PFSK-1 (cell line): ENCODE measurements around a stretch of chr1.

GRCh38 chr1:208081755-208082275, 162.4 kb downstream of the PLXNA2 start:
- RRBS, result 54% methylated on average over 4 of the region's 13 CpGs

GRCh38 chr1:208158731-208159116, 85.5 kb downstream of the PLXNA2 start:
- RRBS, result no CpG with 5 or more reads among the region's 5 CpGs

DNA sequence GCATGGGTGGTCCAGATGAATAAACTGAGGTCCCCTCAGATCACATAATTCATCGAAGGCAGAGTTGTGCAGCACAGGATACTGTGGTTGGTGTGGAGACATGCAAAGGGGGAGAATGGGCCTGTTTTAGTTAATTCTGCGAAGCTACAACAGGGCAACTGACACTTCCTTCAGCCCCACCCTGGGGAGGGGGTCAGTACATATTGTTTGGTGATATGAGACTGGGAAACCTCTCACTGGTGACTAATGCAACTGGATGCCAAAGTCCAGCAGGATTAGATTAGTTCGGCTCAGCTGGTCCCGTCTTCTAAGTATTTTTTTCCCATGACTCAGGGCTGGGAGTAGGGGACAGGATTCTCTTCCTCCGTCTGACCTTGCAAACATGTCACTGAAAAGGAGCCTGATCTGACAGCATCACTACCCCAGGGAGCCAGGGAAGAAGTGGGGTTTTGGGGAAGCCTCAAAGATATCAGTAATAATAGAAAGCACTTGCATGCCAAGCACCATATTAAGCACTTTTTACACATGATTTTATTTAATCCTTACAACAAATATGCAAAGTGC, 42.9 kb downstream of the PLXNA2 start:
- RRBS, result no CpG with 5 or more reads among the region's 5 CpGs

GRCh38 chr1:208245219-208245669, 1.1 kb upstream of the PLXNA2 start:
- RRBS, result no CpG with 5 or more reads among the region's 20 CpGs

DNA sequence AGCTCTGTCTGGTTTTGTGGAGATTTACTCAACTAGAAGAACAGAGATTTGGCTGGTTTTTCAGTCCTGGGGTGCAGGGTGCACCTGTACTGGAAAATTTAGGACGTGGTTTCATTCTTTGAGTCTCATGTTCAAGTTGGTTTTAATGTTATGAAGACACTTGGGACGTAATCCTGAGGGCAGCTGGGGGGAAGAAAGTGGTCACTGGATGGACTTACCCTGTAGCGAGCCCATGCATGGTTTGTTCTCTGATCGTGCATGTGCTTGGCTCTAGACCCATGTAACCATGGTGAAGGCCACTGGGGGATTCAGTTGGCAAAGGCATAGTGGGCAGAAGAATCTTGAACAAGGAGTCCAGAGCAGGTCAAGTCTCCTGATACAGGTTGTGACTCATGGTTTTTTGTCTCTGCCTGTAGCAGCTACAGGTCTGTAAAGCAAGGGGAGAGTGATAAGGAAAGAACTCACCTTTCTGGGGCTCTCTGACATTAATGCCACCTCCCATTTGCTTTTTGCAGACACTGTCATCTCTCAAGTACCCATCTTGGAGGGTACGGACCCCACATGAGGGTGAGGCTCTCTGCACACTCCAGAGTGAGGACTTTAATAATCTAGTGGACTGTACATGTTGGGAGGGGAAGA, 153.5 kb upstream of the CAMK1G start:
- RRBS, result no CpG with 5 or more reads among the region's 5 CpGs

GRCh38 chr1:209431688-209432657, 151.5 kb upstream of the CAMK1G start:
- RRBS, result 31% methylated on average over 1 of the region's 18 CpGs

DNA sequence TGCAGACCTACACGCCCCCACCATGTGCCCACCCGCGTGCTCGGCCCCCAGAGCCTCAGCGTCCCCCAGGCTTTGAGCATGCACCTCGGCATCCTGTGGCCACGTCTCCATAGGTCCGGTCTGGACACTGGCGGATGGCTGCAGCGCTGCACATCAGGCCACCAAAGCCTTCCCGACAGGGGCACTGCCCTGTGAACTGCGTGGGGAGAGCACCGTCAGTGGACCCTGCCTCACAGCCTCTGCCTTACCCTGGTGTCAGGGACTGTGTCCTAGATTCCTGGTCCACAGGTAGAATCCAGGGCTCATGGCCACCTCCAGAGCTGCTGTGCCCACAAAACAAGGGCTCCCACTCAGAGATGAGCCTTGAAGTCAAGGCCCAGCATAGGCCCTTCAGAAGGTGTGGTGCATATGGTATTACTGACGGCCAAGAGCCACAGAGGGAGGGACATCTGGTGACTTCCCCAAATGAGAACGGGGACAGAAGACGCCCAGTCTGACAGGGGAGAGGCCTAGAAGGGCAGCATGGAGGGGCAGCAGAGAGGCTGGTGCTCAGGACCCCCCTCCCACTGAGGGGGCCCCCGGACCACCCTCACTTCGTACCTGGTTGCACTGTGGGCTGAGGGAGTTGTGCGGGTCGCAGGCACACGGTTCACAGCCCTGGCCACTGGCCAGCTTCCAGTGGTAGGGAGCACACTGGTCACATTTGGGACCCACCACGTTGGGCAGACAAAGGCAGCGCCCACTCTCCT, 25.3 kb downstream of the LAMB3 start:
- RRBS, result no CpG with 5 or more reads among the region's 23 CpGs

DNA sequence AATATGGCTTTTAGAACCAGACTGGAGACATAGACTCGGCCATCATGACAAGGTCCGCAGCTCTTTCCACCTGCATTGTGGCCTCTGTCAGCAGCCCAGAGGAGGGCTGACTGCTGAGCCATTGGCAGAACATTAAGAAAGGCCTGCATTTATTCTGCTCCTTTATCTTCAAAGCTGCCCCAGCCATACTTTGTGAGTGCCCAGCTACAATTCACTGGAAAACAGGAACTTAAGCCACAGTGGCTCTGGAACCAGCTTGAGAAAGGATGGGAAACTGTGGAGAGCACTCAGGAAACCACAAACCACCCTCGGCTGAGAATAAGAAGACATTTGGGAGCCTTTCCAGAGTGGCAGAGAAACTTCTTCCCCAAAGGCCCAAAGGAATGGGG, 1.9 kb downstream of the LAMB3 start:
- RRBS, result no CpG with 5 or more reads among the region's 3 CpGs

DNA sequence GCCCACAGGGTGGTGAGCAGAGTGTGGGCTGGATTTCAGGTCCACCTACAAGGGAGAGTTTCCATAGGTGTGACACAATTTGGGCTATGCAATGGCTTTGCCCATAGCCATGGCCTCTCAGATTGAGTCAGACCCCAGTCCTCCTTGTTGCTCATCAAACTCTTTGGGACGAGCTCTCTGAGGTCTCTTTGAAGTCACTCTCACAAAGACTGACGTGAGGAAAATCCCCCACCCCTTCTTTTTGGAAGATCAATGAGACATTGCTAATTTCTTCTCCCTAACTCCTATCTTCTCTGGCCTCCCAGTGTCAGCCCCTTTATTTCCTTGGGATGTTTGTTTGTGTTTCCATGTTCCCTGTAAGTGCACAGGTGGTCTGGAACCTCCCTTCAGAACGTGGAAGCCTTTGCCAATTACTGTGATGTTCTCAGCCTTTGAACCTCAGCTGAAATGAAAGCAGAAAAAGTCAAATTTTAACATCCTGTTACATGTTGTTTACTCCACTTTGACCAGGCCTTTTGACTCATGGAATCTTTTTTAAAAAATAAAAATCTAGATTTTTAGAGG, 19.5 kb downstream of the HSD11B1 start:
- RRBS, result no CpG with 5 or more reads among the region's 3 CpGs

GRCh38 chr1:209765865-209766546, 10.2 kb downstream of the TRAF3IP3 start:
- RRBS, result no CpG with 5 or more reads among the region's 5 CpGs

DNA sequence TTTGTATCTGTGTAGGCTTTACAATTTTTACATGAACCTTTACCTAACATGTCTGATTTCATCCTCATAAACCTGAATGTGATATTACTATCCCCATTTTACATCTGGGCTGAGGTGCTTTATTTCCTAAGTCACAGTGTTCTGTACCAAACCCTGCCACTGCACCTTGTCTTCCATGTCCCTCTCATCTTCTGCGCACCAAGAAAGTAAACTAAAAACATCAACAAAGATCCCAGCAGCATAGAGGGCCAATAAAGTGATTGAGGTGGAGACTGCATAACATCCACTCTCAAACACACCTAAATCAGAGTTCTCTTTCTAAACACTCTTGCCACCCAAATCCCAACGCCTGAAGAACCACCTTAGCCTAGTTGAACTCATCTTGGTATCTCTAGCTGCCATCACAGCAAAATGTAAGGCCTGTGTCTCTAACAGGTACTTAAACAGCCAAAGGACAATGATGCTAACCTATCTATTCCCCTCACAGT, 1.7 kb downstream of the IRF6 start:
- RRBS, result no CpG with 5 or more reads among the region's 2 CpGs

- RRBS, result 28% methylated on average over 24 of the region's 65 CpGs
Measured at GRCh38 chr1:210291935-210292990, 36.4 kb upstream of the HHAT start.

- RRBS, result no CpG with 5 or more reads among the region's 2 CpGs
Measured at GRCh38 chr1:210682284-210682745, 353.6 kb downstream of the HHAT start.

- RRBS, result no CpG with 5 or more reads among the region's 3 CpGs
Measured at GRCh38 chr1:211573054-211573820, 5.7 kb downstream of the SLC30A1 start.

DNA sequence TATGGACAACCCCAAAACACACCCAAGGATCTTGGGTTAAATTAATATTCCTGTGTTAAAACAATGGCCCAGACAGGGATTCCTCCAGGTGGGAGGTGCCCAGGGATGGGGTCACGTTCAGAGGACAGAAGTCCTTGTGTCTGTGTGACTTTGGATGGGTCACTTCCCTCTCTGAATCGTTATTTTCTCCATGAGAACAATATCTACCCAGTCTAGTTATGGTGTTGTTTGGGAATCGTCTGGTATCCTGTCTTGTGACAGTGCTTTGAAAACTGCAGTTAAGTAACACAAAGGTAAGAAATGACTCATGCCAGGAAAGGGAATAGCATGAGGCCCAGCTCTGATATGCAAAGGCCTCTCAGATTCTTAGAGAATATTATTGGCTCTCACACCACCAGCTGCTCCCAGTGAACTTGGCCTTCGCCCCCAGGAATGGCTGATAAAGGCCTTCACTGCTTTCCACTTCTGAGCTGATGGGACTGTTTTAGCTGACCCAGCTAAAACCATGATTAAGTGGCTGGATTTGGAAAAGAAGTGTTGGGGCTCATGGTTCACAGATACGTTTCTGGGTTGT, 27.2 kb downstream of the NEK2 start:
- RRBS, result no CpG with 5 or more reads among the region's 5 CpGs

GRCh38 chr1:211746777-211747187, 71.4 kb upstream of the NEK2 start:
- RRBS, result no CpG with 5 or more reads among the region's 1 CpG

- RRBS, result no CpG with 5 or more reads among the region's 1 CpG
Measured at GRCh38 chr1:211826453-211827126, 4.0 kb downstream of the LPGAT1 start.

- RRBS, result no CpG with 5 or more reads among the region's 58 CpGs
Measured at GRCh38 chr1:211889156-211890448, 59.0 kb upstream of the LPGAT1 start.

GRCh38 chr1:211908955-211909290, 78.4 kb upstream of the LPGAT1 start:
- RRBS, result no CpG with 5 or more reads among the region's 2 CpGs

DNA sequence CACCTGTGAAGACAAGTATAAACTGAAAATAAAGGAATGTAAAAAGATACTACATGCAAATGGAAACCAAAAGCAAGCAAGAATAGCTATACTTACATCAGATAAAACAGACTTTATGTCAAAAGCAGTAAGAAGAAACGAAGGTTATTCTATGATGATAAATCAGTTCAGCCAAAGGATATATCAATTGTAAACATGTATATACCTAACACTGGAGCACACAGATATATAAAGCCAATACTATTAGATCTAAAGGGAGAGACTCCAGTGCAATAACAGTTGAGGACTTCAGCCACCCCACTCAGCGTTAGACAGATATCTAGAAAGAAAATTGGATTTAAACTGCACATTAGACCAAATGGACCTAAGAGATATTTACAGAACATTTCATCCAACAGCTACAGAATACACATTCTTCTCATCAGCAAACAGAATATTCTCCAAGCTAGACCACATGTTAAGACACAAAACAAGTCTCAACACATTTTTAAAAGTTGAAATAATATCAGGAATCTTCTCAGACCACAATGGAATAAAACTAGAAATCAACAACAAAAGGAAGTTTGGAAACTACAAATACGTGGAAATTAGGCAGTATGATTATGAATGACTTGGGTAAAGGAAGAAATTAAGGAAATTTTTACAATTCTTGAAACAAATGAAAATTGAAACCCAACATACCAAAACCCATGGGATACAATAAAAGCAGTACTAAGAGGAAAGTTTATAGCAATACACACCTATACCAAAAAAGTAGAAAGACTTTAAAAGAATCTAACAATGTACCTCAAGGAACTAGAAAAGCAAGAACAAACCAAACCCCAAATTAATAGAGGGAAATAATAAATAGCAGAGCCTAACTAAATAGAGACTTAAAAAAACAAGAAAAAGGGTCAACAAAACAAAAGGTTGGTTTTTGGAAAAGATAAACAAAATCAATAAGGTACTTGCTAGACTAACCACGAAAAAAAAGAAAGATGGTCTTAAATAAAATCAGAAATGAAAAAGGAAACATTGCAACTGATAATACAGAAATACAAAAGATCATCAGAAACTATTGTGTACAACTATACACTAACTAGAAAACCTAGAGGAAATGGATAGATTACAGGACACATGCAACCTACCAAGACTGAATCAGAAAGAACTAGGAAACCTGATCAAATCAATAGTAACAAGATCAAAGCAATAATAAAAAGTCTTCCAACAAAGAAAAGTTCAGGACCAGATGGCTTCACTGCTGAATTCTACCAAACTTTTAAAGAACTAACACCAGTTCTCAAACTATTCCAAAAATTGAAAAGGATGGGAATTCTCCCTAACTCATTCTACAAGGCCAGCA, 22.8 kb downstream of the DTL start:
- RRBS, result no CpG with 5 or more reads among the region's 4 CpGs